ENCODE measurements around a stretch of chr2.

GRCh38 chr2:216554634-216555122 is 56.0 kb downstream of the RPL37A start:
- RRBS: no CpG with 5 or more reads among the region's 3 CpGs

DNA sequence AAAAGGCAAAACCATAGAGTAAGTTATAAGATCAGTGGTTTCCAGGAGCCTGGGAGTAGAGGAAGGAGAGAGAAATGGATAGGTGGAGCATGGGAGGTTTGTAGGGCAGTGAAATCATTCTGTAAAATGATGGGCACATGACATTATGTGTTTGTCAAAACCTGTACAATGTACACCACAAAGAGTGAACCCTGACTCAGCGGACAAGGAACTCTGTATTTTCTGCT is 61.8 kb upstream of the IGFBP2 start:
- RRBS: no CpG with 5 or more reads among the region's 1 CpG

DNA sequence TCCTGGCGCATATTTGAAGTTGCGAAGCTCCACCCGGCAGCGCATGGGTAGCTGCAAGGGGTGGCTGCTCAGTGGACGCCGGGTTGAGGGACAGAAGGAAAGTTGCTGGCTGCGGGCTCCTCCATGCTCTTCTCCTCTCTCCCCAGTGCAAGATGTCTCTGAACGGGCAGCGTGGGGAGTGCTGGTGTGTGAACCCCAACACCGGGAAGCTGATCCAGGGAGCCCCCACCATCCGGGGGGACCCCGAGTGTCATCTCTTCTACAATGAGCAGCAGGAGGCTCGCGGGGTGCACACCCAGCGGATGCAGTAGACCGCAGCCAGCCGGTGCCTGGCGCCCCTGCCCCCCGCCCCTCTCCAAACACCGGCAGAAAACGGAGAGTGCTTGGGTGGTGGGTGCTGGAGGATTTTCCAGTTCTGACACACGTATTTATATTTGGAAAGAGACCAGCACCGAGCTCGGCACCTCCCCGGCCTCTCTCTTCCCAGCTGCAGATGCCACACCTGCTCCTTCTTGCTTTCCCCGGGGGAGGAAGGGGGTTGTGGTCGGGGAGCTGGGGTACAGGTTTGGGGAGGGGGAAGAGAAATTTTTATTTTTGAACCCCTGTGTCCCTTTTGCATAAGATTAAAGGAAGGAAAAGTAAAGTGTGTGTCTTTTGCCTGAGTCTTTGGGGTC is 30.7 kb downstream of the IGFBP2 start:
- RRBS: 96% methylated on average over 9 of the region's 27 CpGs

- RRBS: no CpG with 5 or more reads among the region's 10 CpGs
Observed at GRCh38 chr2:216740397-216741487, 45.4 kb upstream of the IGFBP5 start.

DNA sequence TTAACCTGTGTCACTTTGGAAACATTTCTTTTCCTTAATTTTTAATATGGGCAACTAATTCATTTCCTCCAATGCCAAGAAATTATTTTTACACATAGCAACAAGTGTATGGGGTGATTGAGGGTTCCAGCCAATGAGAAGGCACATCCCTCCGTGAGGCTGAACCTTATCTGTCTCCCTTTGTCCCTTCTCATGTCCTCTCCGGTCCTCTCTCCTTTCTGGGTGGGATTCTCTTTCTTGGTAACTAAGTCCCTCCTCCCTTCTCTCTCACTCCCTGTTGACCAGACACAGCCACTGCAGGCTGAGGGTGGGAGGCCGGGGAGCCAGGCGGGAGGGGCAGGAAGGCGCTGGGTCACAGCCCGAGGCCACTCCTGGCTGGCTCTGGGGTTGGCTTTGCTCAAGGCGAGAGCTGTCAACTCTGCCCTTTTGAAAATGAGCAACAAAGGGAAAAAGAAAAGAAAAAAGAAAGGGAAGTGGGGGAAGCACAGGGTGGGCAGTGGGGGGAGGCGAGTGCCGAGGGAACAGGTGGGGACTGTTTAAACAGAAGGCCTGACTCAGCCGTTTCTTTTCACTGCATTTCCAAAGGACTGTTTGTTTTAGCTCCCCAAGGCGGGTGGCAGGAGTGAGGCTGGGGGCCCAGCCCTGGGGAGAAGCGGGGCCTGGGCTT is 70.4 kb upstream of the IGFBP5 start:
- RRBS: 20% methylated on average over 1 of the region's 12 CpGs

DNA sequence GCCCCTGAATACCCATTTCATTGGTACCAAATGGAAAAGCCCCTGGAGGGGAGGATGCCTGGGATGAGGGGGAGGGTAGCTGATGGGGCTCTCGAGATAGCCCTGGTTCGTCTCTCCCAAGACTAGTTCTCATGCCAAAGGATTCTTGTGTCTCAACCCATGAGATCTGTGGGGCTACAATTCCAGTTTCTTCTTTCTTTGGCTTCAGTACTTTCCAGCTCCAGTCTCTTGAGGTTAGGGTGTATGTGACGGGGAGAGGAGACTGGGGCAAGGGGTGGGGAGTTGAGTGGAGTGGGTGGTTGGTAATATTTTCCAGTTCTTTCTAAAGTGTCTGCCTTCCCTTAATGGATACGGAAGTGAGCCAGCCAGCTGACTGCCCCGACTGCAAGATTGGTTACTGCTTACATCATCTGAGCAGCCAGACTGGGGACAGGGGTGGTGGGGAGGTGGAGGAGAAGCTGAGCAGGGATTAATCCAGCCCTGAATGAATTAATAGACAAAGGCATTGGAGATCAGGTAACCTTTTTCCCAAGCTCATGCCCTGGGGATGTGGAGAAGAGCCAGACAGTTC is 67.8 kb downstream of the TNP1 start:
- RRBS: no CpG with 5 or more reads among the region's 5 CpGs

GRCh38 chr2:216800294-216800607 is 59.6 kb downstream of the TNP1 start:
- RRBS: no CpG with 5 or more reads among the region's 3 CpGs

- RRBS: no CpG with 5 or more reads among the region's 8 CpGs
Observed at GRCh38 chr2:216933799-216934244, 74.0 kb upstream of the TNP1 start.

DNA sequence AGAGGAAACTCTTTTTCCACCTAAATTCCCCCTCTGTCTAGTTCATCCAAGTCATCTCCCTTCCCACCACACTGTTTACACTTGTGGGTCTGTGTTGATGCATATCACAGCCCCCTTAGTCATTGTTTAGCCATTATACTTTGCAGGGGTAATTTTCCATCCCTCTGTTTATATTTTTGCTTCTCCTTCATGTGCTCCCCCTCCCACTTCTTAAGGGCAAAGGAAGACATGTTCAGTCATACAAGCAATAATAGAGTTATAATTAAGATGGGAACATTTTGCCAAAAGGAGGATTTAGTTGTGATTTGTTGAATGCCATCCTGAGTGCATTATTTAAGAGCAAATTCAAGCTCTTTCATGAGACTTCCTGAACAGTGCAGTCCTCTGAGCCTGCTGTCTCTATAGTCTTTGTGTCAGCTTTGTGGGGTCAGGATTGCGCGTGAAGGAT is 187.8 kb upstream of the TNP1 start:
- RRBS: no CpG with 5 or more reads among the region's 2 CpGs

- RRBS: no CpG with 5 or more reads among the region's 7 CpGs
Observed at GRCh38 chr2:217074715-217075386, 215.0 kb upstream of the TNP1 start.

DNA sequence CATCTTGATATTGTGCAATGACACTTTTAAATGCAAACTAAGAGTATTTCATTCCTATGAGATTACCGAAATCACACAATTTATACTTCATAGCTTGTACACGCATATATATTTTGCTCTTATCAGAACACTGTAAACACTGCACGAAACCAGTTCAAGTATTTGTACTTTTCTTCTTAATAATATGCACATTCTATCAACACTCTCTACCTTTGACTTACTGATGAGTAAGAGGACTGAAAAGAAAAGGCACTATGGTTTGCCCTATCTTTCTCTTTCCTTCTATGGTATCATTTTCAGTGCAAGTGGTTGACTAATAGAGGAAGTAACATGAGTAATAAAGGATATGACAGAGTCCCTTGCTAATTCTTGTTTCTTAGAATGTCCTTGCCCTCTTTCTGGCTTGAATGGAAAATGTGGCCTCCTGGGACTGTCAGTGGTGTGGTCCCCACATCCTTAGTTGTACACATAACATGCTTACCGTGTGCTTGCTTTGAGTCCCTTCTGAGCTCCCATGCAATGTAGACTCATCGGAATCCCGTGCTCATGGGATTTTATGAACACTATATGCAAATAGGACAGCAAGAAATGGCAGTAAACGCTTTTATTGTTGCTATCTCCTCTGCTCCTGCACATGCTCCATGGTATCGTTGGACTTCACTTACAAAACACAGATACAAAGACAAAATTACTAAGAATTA is 363.5 kb upstream of the TNP1 start:
- RRBS: no CpG with 5 or more reads among the region's 8 CpGs

DNA sequence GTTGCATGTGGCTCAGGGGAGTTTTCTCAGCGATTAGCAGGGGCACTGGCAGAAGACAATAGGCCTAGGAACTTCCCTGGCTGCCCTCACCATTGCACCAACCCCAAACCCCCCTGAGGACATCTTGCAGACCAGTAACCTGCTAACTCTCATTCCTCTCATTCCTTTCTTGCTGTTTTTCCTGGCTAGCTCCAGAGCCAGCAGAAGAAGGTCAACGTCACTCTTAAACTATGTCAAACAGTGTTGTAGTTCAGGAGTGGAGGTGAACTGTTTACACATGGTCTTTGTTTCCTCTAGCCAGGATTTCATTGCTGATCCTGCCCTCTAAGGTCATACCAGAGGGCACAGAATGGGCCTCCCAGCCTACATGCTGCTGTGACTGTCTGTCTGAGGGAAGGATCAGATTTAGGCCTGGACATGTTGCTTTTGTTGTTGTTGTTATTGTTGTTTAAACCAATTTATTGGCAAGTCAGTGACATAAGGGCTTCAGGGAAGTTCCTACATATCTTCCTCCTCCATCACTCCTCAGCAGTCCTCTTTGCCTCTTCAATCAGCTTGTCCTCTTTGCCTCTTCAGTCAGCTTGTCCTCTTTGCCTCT is 471.8 kb upstream of the TNP1 start:
- RRBS: no CpG with 5 or more reads among the region's 2 CpGs

GRCh38 chr2:217841301-217841501 is 161.6 kb downstream of the TNS1 start:
- RRBS: no CpG with 5 or more reads among the region's 1 CpG

DNA sequence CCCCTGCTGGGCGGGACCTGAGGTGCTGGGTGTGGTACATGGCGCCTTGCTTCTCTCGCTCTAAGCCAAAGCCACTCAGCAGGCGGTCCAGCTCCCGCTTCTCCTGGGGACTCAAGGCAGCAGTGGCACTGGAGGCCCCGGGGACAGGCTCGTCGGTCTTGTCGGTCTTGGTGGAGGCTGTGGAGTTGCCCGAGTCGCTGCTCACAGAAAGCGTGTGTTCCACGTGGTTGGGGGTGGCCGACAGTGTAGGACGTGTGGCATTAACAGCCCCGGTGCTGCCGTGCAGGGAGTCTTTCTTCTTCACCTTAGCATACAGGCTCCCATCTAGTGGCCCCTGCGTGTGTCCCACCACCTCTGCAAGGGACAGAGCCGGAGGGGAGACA is 154.1 kb downstream of the TNS1 start:
- RRBS: 82% methylated on average over 3 of the region's 19 CpGs

DNA sequence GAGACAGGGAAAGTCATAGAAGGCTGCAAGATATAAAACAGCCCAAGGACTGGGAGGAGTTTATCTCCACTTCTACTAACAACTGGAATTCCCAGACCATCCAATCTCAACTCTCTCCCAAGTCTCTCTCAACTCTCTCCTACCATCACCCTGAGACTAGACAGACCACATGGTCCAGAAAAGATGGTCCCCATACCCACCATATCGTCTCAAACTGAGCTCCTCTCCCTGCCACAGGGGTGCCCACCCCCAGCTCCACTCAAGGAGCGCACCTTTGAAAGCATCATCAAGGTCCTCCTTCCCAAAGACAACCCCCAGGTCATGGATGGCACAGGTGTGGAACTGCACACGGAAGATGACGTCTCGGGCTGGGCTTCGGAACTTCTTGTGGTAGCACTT is 118.0 kb downstream of the TNS1 start:
- RRBS: no CpG with 5 or more reads among the region's 6 CpGs

- RRBS: no CpG with 5 or more reads among the region's 7 CpGs
Observed at GRCh38 chr2:217909444-217909943, 93.3 kb downstream of the TNS1 start.

DNA sequence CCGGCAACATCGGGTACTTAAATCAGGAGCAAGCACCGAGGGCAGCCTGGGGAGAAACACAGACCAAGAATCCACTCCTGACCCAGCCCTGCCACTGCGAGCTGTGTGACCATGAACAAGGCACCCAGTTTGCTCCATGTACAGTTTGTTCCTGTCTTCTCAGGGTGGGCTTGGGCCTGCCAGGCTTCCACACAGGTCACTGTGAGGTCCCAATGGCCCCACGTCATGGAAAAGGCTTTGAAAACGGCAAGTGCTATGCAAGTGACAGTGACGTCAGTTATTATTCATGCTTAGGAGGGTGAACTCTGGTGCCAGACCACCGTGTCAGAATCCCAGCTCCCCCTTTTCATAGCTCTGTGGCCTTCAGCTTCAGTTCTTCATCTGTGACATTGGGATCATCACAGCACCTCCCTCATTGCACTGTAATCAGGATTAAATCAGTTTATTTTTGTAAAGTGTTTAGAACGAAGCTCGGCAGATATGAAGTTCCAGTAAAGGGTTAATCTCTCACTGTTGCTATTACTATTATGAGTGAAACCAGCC is 87.1 kb downstream of the TNS1 start:
- RRBS: no CpG with 5 or more reads among the region's 10 CpGs

- RRBS: no CpG with 5 or more reads among the region's 2 CpGs
Observed at GRCh38 chr2:217927564-217928111, 75.2 kb downstream of the TNS1 start.

DNA sequence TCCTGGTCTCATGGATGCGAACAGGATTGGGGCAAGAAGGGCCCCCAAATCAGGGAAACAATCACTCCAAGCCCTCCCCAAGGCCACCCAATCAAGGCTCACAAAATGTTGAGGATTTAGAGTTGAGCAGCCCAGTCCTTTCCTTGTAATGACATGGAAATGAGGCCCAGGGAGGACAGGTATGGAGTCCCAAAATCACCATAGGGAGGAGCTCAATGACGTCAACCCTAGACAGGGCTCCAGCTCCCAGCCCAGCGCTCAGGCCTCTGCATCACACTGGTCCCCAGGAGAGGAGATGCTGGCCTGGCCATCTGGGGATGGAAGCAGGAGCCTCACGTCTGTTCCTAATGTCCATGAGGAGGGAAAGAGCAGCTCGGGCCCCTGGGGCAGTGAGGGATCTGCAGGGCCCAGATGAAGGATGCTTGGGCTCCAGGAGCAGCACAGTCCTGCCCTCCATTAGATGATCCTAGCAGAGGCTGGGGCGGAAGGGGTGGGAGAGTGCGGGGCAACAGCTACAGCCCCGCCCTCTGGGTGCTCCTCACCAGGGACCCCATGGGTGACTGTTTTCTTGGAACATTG is 49.9 kb downstream of the TNS1 start:
- RRBS: no CpG with 5 or more reads among the region's 8 CpGs

DNA sequence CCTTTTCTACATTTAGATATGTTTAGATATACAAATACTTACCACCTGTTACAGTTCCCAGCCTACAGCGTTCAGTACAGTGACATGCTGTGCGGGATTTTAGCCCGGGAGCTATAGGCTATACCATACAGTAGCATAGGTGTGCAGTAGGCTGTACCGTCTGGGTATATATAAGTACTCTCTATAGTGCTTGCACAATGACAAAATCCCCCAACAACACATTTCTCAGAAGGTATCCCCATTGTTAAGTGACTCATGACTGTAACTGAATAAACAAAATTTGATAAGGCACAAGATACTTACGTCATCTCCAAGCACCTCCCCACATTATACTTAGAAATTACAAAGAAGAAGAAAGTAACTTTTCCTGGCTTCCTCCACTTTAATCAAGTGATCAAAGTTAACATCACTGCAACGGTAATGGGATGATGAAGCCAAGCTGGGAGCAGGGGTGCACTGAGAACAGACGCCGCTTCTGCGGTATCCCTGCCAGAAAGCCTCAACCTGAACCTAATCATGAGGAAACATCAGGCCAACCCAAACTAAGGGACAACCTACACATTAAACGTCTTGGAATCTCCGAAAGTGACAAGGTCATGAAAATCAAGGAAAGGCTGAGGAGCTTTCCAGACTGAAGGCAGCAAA is 9.7 kb downstream of the TNS1 start:
- RRBS: no CpG with 5 or more reads among the region's 11 CpGs